Neutrophil (primary cell): ENCODE results near the gene DYNLL2.

DNA sequence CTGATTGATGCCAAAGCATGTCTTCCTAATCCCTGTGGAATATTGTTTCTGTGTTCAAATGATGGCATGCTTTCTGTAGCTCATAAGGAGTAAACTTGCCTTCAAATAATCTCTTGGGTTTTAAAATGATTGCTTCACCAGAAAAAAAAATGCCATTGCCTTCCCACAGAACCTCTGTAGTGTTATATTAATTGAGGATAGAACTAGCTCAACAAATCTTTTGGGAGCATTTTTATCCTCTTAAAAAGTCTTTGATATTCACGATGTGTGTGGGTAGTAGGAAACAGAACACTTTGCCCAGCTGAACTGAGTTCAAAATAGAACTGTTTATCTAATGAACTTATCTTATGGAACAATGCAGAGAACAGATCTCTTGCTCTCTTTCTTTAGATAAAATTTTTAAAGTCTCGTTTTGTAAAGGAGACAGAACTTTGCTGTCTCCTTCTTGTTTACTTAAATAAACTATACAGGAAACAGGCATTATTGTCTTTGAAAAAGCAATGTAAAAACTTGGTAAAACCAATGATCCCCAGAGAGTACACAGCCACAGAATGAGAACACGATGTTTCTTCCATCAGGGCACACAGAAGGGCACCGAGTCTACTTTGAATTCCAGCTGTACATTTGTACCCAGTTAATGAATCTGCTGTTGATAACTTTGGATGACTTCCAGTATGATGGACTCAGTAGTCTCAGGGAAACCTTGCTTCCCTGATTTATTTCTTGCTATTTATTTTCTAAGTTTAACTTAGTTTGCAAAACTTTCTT is 8.0 kb upstream of the TMEM100 start:
- PRO-cap = no peak

DNA sequence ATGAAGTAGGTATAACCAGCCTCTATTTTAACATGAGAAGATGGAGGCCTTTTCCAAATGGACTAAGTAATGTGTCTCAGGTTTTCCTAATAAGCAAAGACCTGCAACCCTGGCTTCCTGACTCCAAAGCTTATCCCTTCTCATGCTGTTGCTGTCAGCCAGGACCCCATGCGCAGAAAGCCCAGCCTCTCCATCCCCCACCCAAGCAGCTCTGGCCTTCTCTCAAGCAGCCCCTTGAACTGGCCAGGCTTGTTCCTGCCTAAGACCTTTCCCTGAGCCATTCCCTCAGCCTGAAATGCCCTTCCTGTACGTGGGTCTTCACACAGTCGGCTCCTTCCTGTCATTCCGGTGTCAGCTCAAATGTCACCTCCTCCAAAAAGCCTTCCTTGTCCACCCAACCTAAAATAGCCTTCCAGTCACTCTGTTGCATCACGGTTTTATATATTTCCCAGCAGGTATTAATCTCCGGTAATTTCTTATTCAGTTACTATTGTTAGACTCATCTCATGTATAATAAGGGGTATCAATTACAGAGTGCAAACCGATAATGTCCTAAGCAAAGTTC is 51.9 kb downstream of the C17orf67 start:
- PRO-cap = no peak

DNA sequence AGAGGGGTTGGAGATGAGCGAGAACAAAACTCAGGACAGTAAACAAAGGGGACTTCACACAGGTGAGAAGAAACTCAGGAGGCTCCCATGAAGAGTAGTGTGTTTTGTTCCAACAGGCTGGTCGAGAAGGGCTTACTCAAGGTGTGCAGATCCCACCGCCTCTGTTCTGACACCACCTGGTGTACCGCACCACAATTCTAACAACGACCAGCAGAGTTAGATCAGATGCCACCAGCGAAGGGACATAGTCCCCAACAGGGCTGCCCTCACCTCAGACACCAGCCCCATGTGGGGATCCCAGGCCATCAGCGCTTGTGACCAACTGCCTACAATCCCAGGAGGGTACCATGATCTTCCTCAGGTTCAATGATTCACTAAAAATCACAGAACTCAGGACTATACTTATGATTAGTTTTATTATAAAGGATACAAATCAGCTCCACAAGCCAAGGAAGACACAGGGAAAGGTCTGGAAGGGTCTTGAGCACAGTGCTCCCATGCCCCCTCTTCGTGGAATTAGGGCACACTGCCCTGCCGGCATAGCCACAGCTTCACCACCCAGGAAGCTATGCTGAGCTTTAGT is 26.2 kb downstream of the TRIM25 start:
- PRO-cap = no peak

DNA sequence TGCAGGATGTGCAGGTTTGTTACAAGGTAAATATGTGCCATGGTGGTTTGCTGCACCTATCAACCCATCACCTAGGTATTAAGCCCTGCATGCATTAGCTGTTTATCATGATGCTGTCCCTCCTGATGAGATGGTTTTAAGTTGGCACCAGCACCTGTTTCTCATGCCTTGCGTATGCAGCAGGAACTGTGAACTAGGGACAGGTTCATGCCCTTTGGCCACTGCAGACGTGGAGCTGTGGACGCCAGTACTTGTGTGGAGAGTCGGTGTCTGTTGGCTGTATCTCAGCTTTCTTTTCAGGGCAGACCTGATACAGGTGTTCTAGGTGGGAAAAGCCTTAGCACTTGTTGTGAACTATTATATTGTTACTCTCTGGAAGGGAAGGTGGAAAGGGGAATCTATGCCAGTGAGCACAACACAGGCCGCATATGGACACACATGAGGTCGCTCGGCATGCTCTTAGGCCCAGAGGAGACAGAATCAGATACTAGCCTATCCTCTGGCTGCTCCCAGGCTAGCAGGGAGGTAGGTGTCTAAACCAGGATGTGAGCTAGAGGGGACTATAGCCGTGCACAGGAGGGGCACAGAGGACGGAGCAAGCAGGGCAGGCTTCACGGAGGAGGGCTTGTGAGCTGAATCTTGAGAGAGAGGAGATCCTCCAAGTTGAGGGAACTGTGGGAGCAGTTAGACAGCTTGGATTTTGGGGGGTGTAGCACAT is 22.6 kb downstream of the MSI2 start:
- PRO-cap = no peak

DNA sequence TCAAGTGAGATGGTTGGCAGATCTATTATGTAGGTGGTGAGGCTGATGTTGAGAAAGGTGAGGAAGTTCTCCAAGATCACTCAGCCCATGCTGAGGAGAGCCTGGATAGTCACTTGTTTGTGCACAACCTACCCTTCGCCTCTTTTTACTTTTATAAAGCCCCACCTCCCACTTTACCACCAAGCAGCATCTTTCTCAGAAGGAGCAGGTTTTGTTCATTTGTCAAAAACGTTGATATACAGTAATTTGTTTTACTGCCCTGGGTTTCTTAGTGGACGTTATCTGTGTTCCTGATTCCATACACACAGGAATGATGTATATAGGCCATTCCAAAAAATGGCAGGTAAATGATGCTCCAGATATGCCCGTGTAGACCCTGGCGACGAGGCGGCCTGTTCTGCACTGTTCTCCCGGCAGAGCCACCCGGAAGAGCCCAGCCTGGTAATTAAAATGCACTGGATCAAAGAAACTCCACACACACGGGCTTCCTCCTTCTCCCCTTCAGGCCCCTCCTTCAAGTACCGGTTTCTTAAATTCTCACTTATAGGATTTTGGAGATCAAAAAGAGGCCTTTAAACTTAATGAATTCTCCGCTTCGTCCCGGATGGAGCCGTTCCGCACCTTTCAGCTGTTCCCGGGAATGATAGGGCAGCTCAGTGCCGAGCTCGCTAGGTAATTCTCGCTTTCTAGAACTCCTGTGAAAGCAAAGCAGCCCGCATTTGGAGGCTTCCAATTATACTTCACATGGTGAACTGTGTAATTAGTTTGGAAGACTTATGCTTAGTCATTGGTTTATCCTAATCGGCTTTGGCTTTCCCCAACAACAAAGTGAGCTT is 149.8 kb downstream of the MSI2 start:
- PRO-cap = no peak

GRCh38 chr17:57408978-57409627 is 152.8 kb downstream of the MSI2 start:
- PRO-cap = no peak

GRCh38 chr17:57445559-57446771 is 189.6 kb downstream of the MSI2 start:
- PRO-cap = no peak

DNA sequence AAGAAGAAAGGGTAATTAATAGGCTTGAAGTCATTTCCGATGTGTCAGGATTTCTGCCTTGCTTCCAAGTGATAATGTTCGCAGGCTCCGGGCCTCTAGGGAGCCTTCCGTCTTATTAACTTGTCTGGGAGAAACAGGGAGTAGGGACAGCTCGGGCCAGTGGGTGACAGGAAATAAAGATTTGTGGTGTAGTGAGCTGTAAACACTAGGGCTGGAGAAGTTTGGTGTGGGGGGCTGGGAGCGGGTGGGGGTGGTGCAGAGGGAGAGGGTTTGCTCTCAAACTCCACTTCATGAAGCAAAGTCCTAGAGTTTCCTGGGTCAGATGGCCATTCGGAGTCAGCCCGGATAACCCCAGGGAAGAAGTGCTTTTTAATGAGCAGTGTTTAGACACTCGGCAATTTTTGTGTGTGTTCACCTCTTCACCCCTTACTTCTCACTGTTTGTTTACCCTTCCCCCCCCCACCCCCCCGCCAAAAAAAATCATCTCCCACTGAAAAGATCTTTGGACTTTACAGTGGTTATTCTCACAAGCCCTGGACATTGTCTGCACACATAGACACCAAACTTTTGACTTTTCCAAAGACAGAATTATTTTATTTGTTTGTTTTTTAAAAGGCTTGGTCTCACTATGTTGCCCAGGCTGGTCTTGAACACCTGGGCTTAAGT is 196.5 kb downstream of the CCDC182 start:
- PRO-cap = no peak

DNA sequence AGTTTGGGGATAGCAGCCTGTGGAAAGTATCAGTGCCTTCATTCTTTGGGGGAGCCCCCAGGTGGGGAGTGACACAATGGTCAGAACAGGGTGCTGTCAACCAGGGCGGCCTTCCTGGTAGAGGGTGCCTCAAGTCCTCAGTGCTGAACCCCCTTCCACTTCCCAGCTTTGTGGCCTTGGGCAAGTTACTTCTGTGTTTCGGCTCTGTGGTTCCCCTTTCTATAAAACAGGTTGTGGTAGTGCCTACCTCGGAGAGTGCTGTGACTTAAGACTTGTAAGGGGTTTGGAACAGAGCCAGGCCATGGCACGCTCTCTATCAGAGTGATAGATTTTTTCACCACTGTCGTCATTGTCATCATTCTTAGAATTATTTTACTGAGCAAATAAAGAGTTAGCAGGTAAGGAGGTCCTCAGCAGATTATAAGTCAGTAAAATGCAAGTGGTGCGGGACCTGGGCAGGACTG is 141.1 kb downstream of the CCDC182 start:
- PRO-cap = no peak

DNA sequence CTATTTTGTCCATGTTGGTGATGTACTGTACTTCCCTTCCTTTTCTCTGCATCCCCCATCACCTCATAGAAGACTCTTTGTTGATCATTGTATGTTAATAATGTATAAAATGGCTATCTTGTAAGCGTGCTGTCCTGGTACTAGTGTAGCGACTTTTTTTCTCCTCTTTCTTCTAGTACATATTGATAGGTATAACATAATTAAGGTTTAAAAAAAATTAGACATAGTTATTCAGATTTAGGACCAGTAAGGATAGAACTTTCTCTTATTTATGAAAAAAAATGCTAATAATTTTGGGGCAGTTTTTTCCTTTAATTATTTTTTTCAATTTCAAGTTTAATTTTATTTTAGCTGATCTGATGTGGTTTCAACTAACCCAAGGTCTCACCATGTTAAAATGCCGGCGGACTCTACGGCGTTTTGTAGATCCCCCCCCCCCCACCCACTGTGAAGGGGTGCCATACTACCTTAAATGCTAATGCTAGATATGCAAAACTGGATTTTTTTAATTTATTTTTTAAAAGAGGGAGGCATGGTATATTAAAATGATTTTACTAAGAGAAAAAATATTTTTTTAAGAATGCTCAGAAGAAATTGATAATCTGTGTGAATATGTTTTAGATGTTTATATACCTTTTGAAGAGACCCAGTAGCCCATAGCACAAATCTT is 63.1 kb downstream of the CCDC182 start:
- PRO-cap = no peak

GRCh38 chr17:57833077-57833684 is 16.7 kb downstream of the MRPS23 start:
- PRO-cap = no peak

- PRO-cap = no peak
Observed at GRCh38 chr17:57861805-57862854, 12.3 kb upstream of the MRPS23 start.

DNA sequence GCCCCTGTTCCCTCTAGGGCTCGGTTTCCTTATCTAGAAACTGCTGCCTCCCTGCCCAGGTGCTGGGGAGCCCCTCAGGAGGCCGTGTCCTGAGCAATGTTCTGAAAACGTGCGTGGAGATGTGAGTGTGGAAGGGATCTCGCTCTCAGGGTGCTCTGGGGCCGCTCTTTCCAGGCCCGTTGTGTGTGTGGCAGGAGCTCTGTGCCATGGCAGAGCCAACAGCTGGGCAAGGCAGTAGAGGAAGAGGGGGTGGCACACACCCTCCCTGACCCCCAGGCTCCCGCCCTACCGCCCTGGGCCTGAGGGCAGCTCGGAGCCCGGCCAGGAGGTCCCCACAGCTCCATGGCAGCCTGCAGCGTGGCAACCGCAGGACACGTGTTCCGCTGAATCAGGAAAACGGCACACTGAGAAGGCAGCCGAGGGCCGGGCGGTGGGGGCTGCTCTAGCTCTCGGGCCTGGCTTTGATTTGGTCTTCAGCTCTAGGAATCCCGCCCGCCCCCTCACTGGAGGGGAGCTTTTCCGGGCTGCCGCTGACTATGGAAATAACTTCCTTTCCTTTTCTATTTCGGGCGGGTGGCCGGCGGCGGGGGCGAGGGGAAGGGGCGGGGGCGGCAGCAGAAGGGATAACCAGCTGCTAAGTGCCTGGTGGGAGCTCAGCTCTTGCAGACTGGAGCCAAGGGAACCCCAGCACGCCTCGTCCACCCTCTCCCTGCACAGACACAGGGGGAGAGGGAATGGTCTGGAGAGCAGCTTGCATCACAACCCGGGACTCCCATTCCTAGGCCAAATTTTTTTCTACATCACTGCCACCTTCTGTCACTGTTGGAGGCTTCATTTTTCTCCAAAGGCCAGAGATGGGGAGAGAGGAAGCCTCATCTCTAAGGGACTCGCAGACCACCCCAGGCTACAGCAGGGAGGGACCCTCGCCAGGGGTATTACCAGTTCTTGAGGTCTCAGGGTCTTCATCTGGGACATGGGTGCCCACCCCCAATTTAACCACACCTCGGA is 24.7 kb upstream of the MRPS23 start:
- PRO-cap = no peak

DNA sequence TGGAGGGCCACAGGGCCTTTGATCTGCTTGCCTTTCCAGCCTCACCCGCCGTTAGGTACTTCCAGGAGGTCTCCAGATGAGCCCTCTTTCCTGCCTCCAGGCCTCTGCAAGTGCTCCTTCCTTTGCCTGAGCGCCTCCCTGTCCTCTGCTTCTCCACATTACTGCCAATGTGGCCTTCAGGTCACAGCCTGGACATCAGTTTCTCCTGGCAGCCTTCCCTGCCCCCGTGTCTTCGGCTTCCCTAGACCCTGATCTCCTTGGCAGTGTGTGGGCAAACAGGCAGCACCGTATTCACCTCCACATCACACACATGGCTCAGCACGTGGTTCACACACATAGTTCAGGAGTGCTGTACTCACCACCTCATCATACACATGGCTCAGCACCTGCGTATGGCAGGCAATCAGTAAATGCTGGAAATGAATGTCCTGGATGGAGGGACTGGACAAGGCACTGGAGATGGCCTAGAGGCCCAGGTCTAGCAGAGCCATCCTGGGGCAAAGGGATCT is 26.4 kb upstream of the MRPS23 start:
- PRO-cap = no peak

DNA sequence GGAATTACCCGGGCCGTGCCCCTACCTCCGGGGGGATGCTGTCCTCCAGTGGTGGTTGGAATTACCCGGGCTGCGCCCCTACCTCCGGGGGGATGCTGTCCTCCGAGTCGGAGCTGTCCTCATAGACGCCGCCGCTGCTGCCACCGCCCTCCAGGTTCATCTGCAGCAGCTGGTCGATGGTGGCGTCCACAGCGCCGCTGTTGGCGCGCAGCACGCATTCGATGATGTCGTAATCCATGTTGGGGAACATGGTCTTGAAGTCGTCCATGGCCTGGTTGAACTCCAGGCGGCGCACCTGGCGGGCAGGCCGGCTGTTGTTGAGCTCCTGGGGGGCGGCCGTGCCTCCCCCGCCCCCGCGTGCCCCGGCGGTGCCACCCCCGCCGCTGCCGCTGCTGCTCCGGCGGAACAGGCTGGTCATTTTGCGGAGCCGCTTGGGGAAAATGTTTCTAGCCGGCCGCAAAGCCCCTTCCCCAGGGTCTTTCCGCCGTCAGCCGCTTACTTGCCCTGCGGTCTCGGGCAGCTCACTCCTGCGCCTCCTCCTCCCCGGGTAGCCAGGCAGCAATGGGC is 35.4 kb upstream of the MRPS23 start:
- PRO-cap = no peak

DNA sequence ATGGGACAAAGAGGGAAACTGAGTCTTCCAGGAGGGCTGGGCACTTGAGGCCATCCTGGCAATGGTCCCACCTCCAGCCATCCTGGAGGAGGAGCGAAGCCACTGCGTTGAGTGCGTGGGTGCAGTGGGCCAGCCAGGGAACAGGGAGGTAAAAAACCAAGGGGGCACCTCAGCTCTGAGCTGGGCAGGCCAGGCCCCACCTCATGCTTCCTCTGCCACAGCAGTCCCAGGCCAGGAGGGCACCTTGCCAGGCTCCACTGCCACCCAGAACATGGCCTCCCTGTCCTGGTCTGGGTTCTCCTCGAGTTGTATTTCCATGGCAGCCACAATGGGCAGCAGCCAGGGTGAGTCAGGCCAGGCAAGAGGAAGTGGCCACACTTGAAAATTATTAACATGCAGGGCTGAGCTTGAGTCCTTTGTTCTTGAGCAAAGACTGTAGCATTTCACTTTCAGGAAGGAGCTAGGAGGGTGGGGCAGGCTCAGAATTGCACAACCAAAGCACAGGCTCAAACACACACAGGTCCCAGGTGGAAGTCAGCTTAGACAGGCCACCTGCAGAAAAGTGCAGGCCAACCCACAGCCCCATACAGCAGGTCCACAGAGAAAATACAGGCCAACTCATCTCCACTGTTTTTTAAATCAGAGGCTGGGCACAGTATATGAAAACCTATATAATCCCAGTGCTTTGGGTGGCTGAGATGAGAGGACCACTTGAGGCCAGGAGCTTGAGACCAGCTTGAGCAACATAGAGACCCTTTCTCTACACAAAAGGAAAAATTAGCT is 52.0 kb downstream of the CUEDC1 start:
- PRO-cap = no peak

DNA sequence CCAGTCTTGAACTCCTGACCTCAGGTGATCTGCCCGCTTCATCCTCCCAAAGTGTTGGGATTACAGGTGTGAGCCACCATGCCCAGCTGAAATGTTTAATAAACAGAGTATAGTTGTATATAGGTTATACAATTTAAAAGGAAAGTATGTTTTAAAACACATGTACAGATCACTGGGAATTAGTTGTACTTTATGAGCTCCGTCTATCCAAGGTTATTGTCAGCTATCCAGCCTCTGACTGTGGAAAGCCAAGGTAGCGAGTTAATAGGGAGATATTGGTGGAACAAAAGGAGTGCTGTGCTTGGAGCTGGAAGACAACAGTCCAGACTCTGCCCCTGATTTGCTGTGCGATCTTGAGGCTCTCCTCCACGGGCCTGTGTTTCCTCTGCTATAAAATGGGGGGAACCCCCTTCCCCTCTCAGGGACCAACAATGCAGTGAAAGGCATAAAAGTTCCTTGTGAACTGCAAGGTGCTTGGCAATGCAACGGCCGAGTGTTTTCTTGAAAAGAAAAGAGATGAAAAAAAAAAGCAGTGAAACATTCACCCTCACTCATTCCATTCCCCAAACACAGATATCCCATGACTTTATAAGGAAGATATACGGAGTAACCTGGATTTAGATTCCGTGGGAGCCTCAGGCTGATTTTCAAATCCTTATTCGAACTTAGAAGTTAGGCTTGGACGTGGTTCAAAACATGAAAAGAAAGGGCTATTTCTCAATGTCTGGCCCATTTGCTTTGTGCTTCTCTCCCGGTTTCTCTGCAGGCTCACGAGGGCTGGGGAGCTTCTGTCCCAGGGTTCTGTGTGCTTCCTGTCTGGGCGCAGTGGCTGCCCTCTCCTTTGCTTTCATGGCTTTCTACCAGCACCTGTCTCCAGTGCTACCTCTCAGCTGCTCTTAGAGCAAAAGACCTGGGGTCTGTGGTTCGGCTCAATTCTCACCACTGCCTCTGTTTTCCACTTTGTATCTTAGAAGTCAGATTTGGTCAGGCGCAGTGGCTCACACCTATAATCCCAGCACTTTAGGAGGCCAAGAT is 34.0 kb downstream of the CUEDC1 start:
- PRO-cap = no peak

DNA sequence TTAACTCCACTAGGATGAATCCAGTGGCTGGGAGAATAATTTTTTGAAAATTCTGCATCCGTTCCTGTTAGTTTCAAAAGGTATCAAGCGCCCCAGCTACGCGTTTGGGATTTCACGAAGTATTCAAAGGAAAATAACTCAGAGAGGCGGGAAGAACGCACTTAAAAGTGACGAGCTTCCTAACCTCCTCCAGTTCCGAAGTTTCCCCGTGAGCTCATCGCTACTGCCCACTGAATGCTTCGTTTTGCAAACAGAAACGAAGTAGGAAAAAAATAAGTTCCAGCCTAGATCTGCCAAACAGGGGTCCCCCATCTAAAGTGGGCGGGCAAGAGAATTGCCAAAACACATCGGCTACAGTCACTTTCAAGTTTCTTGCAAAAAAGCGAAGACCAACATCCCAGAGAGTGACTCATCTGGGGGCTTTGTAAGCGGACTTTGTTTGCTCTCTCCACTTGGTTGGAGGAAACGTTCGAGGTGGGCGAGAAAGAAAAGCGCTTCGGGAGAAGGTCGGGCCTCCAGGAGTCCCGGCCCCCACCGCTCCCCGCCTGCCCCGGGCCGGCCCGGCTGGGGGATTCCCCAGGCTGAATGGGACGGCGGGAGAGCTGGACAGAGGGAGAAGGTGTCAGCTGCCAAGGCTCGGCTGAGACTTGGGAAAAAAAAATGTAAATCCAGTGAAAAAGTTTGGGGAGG is 1.2 kb downstream of the VEZF1 start:
- PRO-cap = no peak

DNA sequence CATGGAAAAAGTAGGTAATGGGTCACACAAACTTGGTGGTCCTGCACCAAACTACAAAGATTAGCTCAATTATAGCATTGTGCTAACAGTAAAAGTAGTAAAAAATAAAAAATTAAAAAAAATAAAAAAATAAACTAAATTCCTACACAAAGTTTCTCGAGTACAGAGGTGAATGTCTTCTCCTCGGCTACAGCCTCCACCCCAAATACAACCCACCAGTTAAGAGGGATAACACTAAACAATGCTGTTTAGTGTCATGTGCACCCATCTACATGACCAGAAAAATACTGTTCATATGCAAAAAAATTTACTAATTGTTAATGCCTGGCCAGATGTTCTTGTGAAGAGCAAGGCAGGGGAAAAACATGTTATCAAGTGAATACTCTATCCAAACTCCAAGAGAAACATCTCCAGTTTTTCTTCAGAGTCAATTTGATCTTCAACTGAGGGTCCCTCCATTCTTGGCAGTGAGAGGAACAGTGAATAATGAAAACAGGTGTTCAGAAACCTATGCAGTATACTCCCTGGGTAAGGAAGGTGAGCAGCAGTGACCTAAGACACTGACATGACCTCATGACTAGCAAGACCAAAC is 4.4 kb upstream of the VEZF1 start:
- PRO-cap = no peak

DNA sequence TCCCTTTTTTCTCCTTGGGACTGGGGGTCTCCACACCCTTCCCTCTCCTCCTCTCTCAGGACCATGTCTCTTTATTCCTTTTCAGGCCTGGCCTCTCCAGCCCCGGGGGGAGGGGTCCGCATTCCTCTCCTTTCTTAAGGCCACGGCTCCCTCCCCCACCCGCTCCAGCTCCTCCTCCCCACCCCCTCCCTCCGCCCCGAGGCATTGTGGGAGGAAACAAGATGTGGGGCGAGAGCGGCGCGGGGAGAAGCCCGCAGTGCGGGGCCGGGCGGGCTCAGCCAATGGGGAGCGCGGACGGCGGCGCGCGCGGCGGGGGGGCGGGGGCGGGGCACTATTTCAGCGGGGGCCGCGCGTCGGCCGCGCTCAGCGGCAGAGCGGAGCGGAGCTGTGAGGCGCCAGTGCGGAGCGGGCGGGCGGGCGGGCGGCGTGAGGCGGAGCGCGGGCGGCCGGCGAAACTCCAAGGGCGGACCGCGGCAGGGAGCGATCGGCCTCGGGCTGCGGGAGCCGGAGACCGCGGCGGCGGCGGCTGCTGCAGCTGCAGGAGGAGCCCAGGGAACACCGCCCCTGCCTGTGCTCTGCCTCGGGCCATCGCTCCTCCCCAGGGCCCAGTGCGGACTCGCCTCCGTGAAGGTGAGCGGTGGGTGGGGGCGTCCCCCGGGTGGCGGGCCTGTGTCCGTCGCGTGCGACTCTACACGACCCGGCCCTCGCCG is at the start of gene DYNLL2:
TSS of gene DYNLL2 (plus strand) at position 366 of the 710 bp plus-strand sequence.
- PRO-cap = unidirectional peak, plus-strand start at position 366 of the sequence